GM12892 (cell line): ENCODE measurements around a stretch of chr12.

- RRBS, result no CpG with 5 or more reads among the region's 4 CpGs
These were observed 47.9 kb upstream of the ATP2B1 start for GRCh38 chr12:89756522-89756985.

GRCh38 chr12:89950351-89950837 is 241.8 kb upstream of the ATP2B1 start:
- RRBS, result no CpG with 5 or more reads among the region's 1 CpG

- RRBS, result no CpG with 5 or more reads among the region's 2 CpGs
These were observed 252.0 kb upstream of the ATP2B1 start for GRCh38 chr12:89960544-89961156.

DNA sequence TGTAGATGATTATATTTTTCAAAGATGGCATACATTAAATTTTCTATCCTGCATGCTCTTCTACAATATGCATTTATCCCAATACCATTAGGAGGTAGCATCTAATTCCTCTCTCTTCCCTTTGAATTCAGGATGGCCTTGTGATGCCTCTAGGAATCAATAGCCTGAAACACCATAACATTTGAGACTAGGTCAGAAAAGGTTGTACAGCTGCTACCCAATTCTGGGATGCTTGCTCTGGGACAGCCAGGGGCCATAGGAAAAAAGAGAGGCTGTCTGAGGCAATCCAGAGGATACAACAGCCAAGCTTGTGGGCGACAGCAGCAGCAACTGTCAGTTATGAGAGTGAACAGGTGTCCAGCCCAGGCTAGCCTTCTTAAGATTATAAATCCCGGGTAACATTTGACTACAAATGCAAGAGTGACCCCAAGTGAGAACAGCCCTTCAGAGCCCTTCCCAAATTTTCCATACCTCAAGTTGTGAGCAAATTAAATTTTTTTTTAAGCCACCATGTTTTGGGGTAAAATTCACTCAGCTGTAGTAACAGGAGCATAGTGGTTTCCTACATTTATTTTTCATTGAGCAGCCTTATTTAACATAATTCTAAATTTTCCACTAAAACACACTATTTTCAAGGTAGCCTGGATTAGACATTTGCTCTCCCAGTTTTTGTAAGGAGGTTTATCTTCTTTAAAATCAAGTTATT is 11.1 kb downstream of the DCN start:
- RRBS, result no CpG with 5 or more reads among the region's 2 CpGs

GRCh38 chr12:91274689-91275362 is 92.2 kb upstream of the DCN start:
- RRBS, result no CpG with 5 or more reads among the region's 3 CpGs

DNA sequence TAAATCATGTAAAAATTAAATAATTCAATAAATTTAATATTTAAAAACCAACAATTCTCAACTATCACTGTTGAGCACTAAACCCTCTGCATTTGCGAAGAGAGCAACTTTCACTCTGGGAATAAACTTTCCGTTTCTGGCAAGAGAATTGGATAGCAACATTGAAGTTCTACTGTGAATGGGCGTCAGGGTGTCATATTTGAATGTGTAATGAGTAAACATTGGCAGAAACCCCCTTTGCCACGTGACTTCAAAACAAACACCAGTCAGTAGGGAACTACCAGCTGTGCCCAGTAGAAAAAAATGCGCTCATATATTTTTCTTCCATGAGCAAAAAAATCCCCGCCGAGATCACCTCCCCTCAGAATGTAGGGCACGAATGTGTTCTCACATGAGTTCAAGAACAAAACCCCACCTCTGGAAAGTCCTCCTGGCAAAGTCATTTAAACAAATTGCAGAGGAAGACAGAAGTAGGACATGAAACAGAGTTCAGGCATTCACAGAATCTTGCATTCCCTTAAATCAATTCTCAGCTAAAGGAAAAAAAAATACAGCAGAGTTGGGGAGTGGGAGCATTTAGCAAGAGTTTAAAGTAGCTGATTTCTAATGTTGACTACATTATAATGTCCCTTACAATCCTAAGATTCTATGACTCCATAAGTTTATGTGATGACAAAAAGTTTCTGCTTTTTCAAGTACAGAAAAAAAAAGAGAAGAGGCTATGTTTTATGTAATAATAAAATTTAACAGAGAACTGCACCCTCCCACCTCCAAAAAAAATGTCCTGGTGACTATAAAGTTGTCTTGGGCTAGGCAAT is 80.5 kb downstream of the BTG1 start:
- RRBS, result no CpG with 5 or more reads among the region's 8 CpGs

DNA sequence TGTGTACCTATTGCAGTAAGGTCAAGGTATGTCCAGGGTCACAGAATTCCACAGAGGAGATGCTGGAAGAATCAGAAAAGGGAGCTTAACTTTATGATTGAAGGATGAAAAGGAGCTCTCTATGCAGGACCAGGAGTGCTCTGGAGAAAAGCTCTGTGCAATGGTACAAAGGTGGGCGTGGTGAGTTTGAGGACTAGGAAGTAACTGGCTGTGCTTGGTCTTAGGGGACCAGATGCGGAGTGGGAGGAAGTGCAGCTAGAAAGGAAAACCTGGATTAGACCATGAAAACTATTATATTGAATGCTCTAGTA is 56.9 kb downstream of the BTG1 start:
- RRBS, result no CpG with 5 or more reads among the region's 2 CpGs

DNA sequence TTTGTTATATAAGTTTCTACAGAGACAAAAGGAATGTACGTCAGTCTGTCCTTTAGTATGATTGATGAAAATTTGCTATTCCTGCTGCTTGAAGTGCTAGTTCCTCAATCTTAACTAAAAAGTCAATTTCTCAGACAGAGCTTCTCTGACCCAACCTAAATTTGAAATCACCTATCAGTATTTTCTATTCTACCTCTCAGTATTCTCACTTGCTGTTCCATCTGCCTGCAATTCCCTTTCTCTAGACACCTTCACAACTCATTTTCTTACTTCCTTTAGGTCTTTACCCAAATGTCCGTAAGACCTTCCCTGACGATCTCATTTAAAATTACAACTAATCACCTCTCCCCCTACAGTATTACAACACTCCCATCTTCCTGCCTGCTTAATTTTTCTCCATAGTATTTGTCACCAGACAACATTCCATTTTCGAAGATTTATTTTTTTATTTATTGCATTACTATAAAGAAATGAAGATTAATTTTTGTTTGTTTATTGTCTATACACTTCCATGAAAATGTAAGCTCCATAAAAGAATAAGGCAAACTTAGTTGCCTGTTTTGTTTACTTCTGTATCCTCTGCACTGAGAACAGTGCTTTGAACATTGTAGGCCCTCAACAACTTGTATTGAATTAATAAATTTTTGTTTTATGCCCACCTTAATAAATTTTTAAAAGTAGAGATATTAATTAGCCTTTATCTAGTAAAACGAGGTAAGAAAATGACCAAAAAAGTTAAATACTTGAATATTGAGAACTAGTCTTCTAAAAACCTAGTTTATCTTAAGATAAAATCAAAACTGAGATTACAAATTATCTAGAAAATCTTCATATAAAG is 28.9 kb downstream of the BTG1 start:
- RRBS, result no CpG with 5 or more reads among the region's 5 CpGs

DNA sequence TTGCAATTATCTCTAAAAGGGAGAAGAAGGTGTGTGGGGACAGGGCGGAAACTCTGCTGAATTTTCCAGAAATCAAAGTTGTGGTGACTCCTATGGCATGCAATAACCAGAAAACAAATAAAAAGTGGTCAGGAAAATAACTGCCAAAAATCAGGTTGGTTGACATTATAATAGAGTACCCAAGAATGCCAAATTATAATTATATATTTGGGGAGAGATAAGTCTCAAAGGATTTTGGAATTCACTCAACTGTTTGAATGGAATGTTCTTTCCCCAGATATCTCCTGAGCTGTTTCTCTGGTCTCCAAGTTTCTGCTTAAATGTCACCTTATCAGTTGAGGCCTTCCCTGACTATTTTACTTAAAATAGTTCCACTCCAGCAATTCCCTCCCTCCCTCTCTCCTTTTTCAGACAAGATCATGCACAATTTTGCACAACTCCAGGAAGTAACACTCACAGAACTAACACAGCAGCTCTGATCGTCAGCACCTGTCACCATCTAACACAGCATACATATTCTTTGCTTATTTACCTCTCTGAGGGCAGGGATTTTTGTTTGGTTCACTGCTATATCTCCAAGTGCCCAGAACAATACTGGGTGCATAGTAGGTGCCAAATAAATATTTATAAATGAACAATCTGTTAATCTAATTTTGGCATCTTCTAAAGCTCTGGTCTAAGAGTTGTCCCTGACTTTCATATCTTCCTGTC is 12.5 kb downstream of the BTG1 start:
- RRBS, result no CpG with 5 or more reads among the region's 2 CpGs

DNA sequence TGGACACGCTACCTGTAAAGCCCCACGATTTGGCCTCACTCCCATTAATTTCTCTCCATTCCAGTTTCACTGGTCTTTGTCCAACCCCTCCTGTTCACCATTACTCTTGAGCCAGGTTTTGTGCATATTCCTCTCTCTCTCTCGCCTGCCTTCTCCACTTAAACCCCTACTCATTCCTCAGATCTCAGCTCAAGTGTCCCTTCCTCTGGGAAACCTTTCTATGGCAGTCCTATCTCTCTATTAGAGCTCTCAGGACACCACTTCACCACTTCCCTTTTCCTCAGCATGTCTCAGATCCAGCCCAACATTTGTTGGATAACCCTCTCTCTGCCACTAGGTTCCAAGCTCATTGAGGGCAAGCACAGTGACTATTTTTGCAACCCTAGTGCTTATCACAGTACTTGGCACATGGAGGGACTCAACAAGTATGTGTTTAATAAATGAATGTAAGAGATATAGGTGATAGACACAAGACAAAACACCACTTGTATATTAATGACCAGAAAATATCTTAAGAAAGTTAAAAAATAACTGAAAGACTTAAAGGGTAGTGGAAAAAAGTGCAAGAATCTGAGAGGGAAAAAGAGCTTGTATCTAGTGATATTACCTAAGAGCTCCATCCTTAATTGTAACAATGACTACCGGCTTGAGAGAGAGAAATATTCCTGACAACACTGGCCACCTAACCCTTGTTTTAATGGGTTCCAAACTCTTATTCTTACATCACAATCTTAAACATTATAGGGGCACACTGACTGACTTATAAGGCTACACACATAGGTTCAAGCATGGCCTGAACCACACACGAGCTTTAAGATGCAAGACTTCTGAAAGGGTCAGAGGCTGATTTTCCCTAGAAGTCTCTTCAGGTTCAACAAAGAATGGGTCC is 9.0 kb downstream of the BTG1 start:
- RRBS, result no CpG with 5 or more reads among the region's 5 CpGs

DNA sequence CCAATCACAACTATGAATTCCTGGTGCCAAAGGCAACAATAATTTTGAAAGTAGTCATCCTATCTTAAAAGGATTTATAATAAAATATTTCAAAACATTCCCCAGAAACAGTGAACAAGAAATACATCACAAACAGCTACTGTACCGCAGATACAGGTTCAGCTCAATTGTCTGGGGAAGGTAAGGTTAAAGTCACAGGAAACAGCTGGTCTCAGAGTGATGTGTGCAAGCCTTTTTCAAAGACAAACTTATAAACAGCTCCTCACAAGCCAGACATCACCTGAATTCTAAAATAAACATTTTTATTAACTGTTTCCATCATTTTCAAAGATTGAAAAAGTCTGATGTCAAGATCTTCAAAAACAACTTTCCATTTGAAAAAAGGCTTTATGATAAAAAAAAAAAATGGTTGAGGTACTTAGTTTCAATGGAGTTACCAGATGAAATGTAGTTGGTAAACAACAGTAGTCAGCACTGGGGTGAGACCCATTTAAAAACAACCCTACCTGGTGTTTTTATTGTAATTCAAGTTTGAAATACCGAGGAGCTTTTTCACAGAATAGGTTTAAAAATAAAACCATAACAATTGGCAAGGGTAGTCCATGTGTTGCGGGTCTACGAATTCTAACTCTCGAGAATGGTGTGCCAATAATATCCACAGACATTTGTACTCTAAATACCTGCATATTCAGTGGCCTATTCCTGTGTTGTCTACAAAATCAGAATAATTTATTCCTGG is 4.0 kb downstream of the BTG1 start:
- RRBS, result no CpG with 5 or more reads among the region's 5 CpGs

- RRBS, result no CpG with 5 or more reads among the region's 4 CpGs
These were observed 3.1 kb upstream of the BTG1 start for GRCh38 chr12:92148684-92149218.

DNA sequence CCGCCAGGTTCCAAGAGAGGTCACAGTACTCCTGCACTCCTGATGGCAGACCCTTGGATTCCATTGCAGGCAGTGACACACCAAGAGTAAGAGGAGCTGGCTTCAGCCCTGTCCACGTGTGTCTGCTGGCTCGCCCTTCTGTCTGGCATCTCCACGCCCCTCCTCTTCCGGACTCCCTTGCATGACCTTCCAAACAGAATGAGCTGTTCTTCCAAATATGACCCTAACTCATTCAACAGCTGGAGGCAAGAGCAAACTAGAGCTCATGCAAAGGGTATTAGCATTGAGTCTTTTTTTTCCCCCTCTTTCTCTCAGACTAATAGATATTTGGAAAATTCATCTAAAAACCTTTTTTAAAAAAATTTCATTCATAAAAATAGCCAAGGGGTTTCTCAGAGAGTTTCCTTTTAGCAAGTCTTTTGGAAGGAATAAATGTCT is 232.9 kb upstream of the PLEKHG7 start:
- RRBS, result no CpG with 5 or more reads among the region's 5 CpGs

DNA sequence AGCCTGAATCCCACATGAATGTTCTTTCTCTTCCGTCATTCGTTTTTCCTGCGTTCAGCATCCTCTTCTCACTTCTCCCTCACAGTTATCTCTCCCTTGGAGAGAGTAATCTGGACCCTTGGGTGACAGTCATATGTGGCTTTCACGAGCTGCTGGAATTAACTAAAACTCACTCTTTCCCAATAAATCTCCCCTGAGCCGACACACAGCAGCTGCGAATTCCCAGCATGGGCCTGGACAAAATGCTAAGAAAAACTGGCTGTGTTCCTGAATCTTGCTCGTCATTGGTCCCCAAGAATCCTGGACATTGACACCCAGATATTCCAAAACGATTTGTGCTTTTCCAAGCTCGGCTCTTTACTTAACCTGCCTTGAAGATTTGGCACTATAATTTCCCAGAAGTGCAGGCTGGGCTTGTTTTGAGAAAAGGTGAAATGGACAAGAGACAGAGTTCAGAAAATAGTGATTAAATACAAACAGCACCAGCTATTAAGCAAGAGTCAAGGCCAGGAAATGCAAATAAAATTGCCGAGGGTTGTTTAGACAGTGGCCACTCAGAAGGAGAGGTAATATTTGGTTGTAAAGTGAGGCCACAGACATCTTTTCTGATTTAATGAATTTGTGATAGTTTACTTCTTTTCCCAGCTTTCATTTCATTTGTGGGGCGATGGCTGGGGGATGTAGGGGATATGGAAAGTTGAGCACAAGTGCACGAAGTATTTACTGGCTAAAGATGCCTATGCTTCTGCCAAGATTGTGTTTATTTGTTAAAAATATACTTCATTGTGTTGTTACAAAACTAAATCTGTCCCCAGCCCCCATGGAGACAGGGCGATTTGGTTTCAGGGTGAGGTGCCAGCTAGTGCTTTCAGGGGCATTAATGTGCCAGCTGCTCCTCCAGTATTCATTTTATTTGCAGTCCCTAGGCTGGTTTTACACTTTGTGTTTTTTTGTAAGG is 199.2 kb upstream of the PLEKHG7 start:
- RRBS, result no CpG with 5 or more reads among the region's 13 CpGs

- RRBS, result no CpG with 5 or more reads among the region's 1 CpG
These were observed 98.8 kb downstream of the PLEKHG7 start for GRCh38 chr12:92801501-92802061.

GRCh38 chr12:92864802-92865074 is 64.4 kb downstream of the EEA1 start:
- RRBS, result no CpG with 5 or more reads among the region's 4 CpGs